Measurements from ENCODE around the genes SACM1L, CCR9 and LTF.

GRCh38 chr3:44862450-44862982 is 804 bp downstream of the TMEM42 start:
- RRBS, result no CpG with 5 or more reads among the region's 11 CpGs

- RRBS, result no CpG with 5 or more reads among the region's 8 CpGs
These were observed 38.6 kb downstream of the CLEC3B start for GRCh38 chr3:45064704-45065200.

- RRBS, result no CpG with 5 or more reads among the region's 5 CpGs
These were observed 17.8 kb upstream of the CDCP1 start for GRCh38 chr3:45163878-45164392.

DNA sequence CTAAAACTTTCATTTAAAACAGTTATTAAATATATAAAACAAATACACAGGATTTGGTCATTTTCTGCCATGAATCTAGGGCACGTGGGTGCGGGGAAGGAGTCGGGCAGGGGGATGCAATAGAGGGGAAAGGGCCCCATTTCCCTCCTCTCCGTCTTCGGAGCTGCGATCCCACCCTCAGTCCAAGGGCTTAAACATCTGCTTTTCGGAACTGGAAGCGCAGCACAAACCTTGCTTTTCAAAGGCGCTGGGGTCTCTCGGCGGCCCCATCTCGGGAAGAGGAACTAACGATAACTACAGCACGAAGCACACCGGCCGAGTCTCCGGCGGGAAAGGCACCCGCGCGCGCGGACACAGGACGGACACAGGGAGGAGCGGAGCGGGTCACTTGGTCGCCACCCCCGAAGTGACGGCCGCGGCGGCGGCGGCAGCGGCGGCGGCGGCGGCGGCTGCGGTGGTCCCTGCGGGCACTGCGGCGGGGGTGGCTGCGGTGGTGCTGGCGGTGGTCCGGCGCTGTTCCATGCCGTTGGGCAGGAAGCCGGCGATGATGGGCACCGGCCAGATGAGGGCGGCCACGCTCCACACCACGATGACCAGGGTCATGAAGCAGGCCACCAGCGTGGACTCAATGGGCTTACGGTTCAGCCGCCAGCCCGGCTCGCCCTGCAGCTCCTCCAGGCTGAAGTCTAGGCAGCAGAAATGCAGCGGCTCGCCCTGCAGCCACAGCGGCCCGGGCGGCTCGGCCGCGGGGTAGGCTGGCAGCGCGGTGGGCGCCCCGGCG is 1.2 kb downstream of the TMEM158 start:
- RRBS, result 1% methylated on average over 20 of the region's 73 CpGs

DNA sequence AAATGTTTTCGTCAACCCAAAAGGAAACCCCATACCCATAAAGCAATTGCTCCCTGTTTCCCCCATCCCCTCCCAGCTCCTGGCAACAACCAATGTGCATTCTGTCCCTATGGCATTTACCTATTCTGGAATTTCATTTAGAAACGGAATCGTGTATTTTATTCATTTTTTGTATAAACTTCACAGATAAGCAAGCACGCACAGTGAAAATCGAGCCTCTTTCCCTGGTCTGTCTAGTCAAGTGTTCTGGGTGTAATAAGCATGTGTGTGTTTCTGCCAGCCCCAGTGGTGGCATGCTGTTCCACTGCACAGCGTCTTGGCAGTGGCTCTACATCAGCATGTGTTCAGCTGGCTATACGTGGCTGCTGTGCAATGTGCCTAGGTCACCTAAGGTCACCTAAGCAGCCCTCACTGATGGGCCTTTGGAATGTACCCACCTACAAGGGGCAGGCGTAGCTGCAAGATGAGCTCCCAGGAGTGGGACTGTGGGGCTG is 4.8 kb downstream of the LIMD1 start:
- RRBS, result no CpG with 5 or more reads among the region's 8 CpGs

DNA sequence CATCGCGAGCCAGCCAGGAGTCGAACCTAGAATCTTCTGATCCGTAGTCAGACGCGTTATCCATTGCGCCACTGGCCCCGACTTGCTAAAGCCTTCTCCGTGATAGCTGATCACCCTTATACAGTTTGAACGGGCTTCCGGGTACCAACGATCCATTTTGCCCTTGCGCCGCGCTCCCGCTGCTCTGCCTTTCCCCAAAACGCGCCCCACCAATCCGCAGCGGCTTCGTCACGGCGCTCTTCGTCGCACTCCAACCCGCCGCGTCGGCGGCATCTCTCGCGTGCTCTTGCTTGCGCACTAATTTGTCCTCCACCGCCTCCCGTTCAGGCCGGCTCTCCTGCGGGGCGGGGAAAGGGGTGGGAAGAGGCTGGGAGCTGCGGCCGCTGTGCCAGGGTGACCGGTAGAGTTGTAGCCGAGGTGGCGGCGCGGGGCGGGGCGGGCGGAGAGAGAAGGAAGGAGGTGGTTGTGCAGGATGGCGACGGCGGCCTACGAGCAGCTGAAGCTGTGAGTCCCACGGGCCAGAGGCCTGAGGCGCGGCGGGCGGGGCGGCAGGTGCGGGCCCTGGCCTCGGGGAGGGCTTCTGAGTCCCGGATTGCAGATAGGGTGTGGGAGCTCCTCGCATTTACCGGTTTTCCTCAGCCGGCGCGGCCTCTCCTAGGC is at the start of gene SACM1L:
Gene SACM1L (plus strand): TSS at position 403 of the 660 bp plus-strand sequence.
- RRBS, result 2% methylated on average over 9 of the region's 66 CpGs

- RRBS, result no CpG with 5 or more reads among the region's 9 CpGs
These were observed at the start of gene CCR9 for GRCh38 chr3:45886001-45886798. CCR9 (plus strand) TSS chr3:45886543.

GRCh38 chr3:45966063-45967253 is 23.2 kb downstream of the CXCR6 start:
- RRBS, result no CpG with 5 or more reads among the region's 27 CpGs

GRCh38 chr3:45987554-45988159 is 8.0 kb downstream of the FYCO1 start:
- RRBS, result no CpG with 5 or more reads among the region's 5 CpGs

DNA sequence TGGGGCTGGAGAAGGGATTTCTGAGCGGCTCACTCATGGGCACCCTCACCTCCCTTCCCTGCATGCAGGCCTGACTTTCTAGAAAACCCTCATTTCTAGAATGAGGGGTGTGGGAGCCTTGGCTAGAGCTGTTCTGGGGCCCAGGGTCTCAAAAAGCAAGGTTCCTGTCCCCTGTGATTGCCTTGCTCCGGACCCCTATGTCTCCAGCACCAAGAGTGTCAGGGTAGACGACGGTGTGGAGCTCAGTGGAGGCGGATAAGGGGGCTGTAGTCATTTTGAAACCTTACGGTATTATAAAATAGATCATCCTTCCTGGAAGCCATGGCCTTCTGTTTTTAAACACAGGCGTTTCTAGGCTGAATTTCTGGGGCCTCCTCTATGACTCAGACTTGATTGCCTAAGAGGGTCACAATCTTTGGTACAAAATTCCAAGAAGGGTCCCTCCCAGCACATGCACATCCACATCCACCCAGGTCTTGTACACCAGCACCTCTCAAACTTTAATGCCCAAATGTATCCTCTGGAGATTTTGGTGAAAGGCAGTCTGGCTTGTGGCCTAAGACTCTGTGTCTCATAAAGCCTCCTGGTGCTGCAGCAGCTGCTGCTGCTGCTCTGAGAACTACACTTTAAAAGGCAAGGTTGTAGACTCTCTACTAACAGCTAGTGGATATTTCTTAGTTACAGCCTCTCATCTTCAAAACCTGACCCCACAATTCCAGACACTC is 70.5 kb upstream of the XCR1 start:
- RRBS, result no CpG with 5 or more reads among the region's 7 CpGs

DNA sequence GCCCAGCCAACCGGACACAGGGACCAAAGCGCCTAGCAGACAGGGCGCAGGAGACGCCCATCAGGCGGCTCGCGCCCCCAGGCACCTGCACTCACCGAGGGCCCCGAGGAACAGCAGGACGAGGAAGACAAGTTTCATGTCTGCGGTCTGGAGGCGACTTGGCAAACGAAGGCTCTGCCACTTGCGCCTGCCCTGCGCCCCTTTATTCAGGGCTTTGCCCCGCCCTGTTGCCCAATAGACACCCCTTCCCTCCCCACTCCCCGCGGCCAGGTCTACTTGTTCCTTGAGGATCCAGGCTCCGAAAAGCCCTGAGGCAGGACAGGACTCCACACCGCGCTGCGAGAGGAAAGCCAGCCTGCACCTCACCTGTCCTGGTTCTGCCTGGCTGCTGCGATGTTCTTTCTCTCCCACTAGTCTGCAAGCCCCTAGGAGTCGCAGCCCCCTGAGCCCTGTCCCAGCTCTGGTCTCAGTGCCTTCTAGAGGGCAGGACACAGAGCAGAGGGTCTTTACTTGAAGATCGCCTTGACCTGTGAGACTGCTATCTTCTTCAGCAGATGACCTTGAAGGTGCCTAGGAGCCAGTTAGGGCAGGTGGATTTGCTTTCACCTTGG is at the start of gene LTF:
Gene LTF (minus strand): TSS at position 176 of the 611 bp plus-strand sequence.
- RRBS, result 61% methylated on average over 1 of the region's 25 CpGs

DNA sequence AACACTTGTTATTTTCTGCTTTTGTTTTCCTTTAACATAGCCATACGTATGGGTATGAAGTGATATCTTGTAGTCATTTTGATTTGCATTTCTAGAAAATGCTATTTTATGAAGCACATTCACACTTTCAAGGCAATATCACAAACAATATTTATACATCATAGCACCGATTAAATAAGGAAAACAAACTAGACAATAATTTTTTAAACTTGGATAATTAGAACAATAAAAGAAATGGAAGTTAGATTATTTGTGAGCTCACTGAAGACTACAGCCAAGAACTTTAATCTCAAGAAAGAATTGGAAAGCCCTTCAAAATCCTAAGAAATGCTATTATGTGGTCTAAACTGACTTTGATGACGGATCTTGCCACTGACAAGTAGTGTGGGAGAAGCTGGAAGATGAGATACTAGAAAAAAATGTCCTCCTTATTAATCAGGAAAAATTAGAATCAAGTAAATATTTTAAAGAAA is 15.3 kb downstream of the RTP3 start:
- RRBS, result no CpG with 5 or more reads among the region's 3 CpGs

DNA sequence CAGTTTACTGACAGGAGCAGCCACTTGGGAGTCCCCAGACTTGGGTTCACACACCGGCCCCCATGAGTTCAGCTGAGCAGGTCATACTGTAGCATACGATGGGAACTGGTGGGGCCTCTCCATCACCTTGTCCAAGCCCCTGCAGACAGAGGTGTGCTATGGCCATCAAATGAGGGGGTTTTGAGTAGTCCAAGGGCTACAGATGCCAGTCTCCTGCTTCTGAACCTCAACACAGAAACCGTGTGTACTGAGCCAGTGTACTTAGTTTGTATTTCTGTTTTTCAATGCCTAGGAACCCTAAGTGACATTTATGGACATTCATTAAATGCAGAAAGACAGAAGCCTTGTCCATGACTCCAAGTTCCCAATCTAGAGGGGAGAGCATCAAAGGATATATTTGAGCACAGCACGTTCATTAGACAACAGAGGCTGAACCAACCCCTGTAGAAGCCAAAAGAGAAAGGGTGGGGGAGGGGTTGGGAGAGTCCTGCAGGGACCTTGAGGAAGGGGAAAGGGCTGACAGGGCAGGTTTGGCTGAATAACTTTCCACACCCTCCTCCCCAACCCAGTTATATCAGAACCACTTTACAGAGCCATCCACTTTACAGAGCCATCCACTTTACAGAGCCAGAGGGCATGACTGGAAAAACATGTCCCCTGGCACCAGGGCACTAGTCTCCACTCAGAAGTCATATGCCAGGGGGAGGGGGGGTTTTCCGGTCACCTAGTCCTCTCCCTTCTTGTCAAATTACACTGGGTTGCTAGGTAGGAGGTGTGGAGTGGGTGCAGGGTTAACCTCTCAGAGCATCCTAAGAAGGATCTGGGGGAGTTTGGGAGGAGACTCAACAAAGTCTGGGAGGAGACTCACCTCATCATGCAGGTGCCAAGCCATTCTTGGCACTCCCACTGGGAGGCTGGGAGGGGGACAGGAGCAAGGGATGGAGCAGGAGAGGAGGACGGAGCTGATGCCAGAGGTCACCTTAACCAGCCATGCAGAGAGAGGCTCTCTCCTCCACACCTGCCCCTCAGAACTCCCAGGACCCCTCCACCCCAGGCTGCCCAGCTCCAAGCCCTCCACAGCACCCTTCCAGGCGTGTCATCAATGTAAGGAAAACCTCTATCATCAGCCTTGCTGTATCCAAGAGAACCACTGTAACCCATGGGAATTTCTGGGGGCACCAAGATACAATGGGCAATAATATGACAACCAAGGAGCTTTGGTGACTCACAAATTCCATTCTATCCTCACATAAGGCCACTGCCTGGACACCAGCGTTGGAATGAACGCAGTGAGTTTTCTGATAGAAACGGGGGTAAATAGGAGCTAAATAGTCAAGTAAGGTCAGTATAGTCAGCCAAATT is 1.9 kb downstream of the LRRC2 start:
- RRBS, result no CpG with 5 or more reads among the region's 10 CpGs

- RRBS, result 10% methylated on average over 40 of the region's 69 CpGs
These were observed 17.4 kb downstream of the MYL3 start for GRCh38 chr3:46845504-46846572.

- RRBS, result no CpG with 5 or more reads among the region's 13 CpGs
These were observed 1.9 kb upstream of the MYL3 start for GRCh38 chr3:46864979-46865663.

DNA sequence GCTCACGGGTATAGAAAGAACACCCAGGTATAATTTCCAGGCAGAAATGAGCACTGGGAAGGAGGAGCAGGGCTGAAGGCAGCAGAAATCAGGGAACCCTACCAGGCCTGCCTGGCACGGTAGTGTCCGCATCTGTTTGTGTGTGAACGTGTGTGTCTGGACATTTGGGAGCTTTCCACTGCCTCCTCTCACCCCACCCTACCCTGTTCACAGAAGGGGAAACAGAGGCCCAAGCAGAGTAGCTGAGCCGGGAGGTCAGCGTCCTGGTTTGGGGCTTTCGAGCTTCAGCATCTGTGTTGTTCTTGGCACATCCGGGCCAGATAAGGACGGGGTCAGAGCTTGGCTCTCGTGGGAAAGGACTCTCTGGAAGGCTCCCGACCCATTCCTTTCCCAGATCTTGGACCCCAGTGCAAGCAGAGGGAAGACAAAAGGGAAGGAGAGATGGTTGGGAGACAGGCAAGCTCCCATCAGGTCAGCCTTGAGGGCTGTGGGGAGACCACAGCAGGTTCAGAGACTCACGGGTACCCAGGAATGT is 6.3 kb upstream of the PTH1R start:
- RRBS, result 14% methylated on average over 4 of the region's 12 CpGs

DNA sequence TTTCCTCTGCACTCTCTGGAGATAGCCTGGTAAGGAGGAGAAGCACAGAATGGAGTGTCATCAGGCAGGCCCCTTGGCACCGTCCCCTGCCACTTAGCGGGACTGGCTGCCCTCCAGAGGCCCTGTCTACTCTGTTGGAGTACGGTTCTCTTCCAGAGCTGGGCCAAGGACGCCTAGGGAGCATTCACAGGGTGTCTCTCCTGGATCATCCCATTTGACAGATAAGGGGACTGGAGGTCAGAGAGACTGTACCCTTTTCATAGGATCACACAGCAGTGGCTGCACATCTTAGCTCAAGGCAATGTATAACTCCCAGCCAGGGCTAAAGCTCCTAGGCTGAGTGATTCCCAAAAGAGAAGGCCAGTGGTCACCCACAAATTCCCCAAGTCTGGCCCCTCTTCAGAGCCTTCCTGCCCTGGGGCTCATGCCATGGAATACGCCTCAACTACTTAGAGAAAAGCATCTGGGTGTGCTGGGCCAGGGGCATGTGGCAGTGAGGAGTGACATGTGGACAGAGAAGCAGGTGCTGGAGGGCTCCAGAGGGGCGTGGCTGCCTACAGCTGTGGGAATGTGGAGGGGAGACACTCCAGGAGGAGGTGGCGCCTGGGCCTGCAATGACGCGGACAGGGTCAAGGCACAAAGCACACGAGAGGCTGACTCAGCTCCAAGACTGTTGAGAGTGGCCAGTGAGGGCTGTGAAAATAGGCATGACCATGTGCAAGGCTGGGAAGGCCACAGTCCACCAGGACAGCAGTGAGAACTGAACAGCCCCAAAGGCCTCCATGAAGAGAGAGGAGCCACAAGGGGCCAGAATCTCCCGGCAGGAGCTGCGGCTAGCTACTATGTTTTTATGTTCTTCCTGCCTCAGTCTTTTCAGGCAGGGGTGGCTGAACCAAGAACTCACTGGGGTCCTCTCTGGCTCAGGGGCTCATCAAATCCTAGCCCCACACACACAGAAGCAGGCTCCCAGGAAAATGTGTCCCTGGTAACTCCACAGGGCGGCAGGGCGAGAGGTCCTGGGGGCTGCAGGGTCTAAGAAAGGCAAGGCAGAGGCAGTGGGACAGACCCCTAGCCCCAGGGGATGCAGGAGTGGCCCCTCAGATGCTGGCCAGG is 48.5 kb downstream of the PTH1R start:
- RRBS, result no CpG with 5 or more reads among the region's 14 CpGs

DNA sequence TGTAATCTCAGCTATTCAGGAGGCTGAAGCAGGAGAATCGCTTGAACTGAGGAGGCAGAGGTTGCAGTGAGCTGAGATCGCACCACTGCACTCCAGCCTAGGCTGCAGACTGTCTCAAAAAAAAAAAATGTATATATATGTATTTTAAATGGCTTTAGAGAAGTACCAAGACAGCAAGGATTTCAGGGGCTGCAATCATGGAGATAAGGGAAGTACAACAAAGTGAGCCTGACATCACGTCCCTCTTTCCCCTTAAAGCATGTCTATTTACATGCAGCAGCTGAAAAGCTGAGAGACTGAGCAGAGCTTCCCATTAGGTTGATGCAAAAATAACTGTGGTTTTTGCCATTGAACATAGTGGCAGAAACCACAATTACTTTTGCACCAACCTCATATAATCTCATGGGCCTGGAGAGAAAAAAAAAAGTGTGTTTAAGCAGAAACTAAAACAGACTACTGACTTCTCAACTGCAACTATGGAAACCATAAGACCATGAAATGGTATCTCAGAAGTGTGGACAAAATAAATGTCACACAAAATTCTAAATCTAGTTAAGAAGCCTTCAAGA is 48.3 kb downstream of the CCDC12 start:
- RRBS, result no CpG with 5 or more reads among the region's 3 CpGs

DNA sequence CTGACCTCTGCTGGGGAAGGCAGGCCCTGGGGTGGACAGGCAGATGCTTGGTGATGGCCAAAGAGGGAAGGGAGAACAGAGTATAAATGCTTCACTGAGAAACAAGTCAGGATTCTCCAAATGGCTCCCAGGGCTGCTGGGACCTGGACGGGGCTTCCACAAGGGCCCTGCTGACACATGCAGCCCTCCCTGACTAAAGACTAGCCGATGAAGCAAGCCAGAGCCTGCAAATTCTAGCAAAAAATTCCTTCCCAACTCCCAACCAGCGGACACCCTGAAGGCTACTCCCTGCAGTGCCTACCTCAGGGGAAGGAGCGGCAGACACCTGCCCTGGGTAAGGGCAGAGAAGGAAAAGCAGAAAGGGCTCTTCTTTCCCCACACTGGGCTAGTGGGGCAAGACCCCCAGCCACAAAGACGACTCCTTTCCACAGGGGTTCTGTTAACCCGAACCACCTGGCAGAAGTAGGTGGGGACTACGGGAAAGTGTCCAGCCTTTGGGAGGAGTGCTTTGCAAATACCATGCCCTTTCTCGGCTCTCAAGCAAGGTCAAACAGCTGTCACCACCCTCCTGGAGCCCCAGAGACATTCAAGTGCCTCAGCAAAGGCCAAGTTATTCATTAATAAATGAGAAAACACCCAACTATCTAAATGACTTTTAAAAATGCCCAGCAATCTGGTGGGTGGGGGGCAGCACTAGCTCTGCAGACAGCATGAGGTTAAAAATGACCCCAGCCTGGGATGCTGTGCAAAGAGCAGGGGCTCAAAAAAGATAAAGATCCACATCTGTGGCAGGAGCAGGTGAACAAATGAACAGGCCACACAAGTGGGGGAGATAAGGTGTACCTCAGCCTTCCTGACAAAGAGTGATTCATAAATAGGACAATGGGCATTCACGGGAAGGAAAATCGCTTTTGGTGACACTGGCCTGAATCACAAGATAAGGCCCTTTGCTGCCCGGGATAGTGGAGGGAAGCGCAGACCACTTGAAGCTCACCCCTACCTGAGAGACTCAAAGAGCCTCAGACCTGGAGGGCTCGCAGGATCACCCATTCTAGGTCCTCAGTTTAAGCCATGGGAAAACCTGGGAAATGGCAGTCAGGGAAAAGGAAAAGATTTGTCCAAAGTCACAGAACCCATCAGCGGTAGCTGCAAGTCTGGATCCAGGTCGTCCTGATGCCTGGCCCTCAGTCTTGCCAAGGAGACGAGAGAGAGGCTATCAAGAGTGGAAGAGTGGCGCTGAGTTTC is 33.0 kb downstream of the CCDC12 start:
- RRBS, result no CpG with 5 or more reads among the region's 17 CpGs

GRCh38 chr3:46981459-46982522 is 2.3 kb downstream of the NBEAL2 start:
- RRBS, result no CpG with 5 or more reads among the region's 8 CpGs